ENCODE measurements around a stretch of chr2.

DNA sequence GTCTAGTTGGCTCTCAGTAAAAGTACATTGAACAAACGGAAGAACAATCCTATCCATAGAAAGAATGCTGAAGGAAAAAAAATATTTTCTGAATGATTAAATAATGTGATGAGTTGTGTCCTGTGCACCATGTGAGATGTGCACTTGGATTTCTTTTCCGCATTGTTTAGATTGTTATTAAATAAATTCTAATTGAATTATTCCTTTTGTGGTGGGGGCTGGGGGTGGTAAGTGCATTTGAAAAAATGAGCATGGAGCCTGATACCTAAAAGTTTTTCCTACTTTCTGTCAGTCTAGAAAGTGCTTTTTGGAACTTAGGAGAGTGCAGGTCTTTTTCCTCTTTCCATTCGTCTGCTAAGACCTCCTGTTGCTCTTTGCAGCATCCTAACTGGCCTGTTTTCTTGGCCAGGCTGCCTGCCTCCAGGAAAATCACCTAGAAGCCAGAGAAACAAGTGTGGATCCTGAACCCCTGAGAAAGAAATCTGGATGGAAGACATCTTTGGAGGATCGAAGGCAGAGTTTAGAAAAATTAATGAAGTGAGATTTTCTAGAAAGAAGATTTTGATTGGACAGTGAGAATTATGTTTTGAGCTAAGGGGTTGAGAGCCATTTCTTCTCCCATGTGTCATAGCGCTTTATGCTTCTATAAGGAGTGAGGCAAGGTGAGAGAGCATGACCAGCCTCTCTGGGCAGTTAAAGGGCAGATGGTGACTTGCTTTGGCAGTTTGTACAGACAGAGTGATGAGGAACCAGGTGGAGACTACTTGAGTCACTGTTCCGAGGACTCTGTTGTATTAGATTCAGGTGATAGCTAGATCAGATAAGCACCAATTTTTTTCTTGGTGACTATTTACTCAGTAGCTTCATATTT is 4.2 kb downstream of the CRIM1 start:
- PRO-cap: no peak
- RRBS: no CpG with 5 or more reads among the region's 6 CpGs

- PRO-cap: no peak
- RRBS: no CpG with 5 or more reads among the region's 1 CpG
These were observed 44.7 kb downstream of the CRIM1 start for GRCh38 chr2:36400140-36400733.

- PRO-cap: no peak
- RRBS: no CpG with 5 or more reads among the region's 4 CpGs
These were observed 76.9 kb downstream of the CRIM1 start for GRCh38 chr2:36432421-36432932.

DNA sequence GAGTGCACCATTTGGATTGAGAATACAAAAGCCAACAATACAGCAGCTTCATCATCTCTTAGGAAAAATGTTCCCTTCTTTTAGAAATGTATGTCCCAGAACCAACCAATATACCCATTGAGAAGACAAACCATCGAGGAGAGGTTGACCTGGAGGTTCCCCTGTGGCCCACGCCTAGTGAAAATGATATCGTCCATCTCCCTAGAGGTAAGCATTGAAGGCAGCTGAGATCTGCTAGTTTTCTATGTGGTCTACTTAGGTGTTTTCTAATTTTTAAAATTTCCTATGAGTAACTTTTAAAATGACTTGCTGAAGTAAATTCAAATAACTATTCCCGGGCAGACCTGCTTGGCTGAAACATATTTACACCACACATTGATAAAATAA is 53.7 kb downstream of the FEZ2 start:
- PRO-cap: no peak
- RRBS: no CpG with 5 or more reads among the region's 4 CpGs

- PRO-cap: no peak
- RRBS: no CpG with 5 or more reads among the region's 1 CpG
These were observed 82.4 kb downstream of the STRN start for GRCh38 chr2:36883753-36884422.

DNA sequence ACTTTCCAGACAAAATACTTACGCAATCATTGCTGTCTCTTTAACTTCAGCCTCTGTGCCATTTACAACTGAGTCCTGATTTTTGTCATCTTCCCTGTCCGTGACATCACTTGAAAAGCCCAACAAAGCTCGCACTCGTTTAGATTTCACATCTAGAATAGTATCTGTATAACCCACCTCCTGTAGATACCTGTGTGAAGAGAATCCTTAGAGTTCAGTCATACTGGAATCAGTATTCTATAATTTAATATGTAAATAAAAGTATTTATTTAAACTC is 63.8 kb downstream of the STRN start:
- PRO-cap: no peak
- RRBS: no CpG with 5 or more reads among the region's 4 CpGs

- PRO-cap: no peak
These were observed 6.8 kb downstream of the STRN start for GRCh38 chr2:36959505-36959977.

GRCh38 chr2:36967408-36968328 is 1.3 kb upstream of the STRN start:
- PRO-cap: no peak
- RRBS: no CpG with 5 or more reads among the region's 16 CpGs

- PRO-cap: no peak
- RRBS: no CpG with 5 or more reads among the region's 12 CpGs
These were observed 5.2 kb downstream of the GPATCH11 start for GRCh38 chr2:37089414-37090088.

GRCh38 chr2:37230444-37231025 is 861 bp downstream of the CEBPZ start:
- PRO-cap: no peak
- RRBS: no CpG with 5 or more reads among the region's 9 CpGs

- PRO-cap: no peak
- RRBS: no CpG with 5 or more reads among the region's 12 CpGs
These were observed 1.4 kb downstream of the PRKD3 start for GRCh38 chr2:37323226-37323687.

DNA sequence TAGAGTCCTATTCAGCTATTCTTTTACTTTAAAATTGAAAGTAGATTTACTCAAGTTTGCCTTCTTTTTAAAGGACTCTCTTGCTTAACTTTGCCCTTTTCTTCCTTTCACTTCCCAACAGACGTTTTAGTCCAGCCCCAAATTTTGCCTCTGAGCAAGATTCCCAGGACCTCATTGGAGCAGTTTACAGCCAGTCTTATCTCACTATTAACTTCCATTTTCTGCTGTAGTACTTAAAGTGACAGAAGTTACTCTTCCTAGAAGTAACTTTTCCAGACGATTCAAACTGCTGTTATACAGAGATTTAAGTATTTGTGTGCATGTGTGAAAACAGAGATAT is 1.7 kb upstream of the PRKD3 start:
- PRO-cap: no peak
- RRBS: no CpG with 5 or more reads among the region's 2 CpGs

- PRO-cap: no peak
- RRBS: no CpG with 5 or more reads among the region's 4 CpGs
These were observed 13.1 kb downstream of the QPCT start for GRCh38 chr2:37357508-37357984.

DNA sequence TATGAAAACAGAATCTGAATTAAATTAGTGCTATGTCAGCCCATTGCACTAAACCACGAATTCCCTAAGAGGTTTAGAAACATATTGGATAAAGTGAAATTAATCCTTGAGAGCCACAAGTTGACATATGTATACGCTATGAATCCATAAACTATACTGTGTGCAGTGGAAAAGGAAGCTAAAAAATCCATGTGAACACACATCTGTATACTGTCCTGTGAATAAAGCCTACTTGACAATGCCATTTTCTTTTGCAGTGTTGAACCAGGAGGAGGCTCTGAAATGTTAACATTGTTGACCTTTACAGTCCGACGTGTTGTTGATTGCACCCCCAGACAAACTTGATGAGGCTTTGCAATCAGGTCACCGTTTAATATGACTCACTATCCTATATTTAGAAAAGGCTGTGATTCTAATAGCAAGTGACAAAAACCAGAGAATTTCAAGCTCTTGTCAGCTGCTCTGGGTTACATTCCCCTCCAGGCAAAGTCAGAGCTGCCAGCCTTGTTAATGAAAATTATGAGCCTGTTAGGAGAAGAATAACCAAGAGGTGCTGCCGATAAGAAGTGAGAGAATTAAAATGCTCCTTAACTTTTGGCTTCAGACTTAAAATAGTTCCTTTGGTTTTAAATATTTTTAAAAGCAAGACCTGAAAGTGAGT is 161.9 kb downstream of the QPCT start:
- PRO-cap: no peak
- RRBS: no CpG with 5 or more reads among the region's 6 CpGs

DNA sequence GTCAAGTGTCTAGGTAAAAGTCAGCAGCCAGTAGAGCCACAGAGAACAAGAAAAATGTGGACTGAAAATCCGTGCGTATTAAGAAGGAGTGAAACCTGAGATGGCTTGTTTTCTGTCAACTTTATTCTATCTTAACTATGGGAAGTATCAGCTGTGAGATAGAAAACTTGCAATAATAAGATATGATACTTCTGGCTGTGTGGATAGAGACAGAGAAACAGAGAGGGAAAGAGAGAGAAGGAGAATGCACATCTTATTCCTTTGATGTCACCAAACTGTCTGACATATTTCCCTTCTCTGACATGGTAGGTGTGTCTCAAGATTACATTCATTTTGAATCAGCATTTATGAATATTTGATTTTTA is 69.5 kb downstream of the CDC42EP3 start:
- PRO-cap: no peak
- RRBS: no CpG with 5 or more reads among the region's 2 CpGs

GRCh38 chr2:37653705-37654474 is 17.6 kb downstream of the CDC42EP3 start:
- PRO-cap: bidirectional peak, plus-strand start at chr2:37654286, minus-strand start at chr2:37654038
- RRBS: no CpG with 5 or more reads among the region's 14 CpGs

- PRO-cap: no peak
- RRBS: no CpG with 5 or more reads among the region's 30 CpGs
These were observed 844 bp downstream of the CDC42EP3 start for GRCh38 chr2:37670305-37671290.

DNA sequence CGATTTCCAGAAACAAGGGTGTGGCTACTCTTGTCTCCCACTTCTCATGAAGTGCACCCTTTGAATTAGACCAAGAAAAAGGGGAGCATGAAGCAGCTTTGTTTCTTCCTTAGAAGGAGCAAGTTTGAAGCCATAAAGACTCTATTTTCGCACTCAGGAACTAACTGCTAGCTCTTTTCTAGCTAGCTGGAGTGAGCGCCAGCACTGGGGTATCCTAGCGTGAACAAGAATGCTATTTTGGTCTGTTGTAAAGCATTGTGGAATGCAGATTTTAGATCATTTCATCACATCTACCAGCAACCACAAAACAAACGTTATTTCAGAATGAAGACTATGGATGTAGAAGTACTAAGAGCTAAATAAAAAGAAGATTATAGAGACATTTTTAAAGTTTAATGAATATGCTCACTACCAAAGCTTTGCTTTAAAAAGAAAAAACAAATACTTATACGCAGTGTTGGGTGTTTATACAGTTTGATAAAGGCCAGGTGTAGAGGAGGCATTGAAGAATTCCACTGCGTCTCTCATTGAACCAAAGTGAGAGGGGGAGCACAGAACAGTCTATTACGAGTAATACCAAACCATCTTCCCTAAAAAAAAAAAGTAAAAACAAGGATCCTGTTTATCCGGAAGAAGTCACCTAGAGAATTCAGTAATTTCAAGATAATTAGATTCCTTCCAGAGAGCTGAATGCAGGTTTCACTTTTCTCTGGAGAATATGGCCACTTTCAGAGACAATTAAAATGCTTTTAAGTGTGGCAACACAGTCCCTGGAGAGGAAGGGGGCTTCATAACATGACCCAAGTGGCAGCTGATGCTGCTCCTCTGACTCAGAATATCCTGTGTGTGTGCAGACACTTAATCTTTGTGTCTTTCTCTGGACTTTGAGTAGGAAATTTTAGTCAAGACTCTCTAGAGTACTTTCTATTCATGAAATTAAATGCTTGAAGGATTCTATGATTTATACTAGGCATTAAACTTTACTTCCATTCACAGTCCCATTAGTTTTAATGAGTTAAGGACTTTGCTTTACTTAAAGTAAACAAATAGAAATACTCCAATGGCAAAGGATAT is 63.8 kb upstream of the CDC42EP3 start:
- PRO-cap: no peak
- RRBS: no CpG with 5 or more reads among the region's 9 CpGs

DNA sequence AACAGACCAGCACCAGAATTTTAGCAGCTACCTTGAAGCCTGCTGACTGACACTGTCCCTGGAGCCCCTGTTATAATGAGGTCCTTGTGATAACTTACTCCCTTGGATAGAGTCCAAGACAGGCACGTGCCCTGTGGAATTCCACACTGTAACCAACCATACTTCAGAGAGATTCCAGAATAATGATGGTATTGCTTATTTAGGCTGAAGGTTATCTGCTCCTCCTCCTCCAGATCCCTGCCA is 97.1 kb upstream of the RMDN2 start:
- PRO-cap: no peak
- RRBS: no CpG with 5 or more reads among the region's 1 CpG

DNA sequence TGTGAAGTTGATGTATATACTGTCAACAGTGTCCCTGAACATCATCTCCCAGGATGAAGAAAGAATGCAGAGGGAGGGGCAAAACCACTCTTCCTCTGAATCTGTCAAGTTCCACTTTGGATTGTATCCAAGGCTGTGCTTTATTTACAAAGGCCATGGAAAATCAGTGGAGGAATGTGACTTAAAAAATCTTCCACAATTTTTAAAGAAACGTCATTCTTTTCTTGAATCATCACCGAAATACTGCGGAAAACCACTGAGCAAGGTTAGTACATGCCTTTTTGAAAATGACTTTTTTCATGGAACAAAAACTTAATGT is 4.4 kb upstream of the RMDN2 start:
- PRO-cap: no peak
- RRBS: no CpG with 5 or more reads among the region's 3 CpGs

Data from MCF 10A (cell line).